Calu3 (cell line): ENCODE measurements around the gene SLC29A4.

DNA sequence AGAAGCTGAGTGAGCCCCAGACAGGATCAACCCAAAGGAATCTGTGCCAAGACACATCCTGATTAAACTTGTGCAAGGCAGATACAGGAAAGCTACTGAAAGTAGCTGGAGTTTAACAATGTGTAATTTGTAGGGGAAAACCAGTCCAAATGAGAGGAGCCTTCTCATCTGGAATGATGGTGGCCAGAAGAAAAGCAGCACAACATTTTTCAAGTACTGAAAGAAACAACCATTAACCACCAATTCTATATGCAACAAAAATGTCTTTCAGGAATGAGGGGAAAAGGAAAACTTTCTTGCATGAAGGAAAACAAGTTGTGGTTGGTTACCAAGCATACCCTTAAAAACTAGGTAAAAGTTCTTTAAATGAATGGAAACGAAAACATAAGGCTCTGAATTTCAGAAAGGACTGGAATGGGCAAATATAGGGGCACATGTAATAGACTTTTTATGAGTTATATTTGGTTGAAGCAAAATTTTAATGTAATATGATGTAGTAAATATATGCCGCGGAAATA, 36.5 kb downstream of the SDK1 start:
- PRO-cap, result no peak

DNA sequence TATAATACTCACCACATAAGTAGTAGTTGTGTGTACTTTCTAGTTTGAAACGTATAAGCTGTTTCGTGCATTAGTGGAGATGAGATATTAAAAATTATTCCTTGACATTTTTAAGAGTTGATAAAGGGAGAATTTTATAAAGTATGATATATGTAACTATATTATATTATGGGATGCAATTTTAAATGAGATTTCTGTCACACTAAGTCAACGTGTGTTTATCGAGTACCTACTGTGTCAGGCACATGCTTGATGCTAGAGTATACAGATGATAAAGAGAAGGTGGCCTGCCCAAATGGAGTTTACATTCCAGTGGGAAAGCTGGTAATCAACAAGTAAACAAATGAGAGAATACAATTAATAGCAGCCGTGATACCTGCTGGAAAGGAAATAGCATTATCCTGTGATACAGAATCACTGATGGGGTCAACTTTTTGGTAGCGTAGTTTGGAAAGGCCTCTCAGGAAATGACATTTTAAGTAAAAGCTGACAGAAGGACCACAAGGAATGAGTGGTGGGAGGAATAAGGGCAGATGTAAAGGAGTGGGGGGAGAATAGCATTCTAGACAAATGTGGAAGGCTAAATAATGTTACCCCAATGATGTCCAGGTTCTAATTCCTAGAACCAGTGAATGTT, 87.7 kb downstream of the SDK1 start:
- PRO-cap, result no peak

GRCh38 chr7:3651072-3651898, 350.2 kb downstream of the SDK1 start:
- PRO-cap, result no peak

- PRO-cap, result no peak
Measured at GRCh38 chr7:3754464-3755409, 453.7 kb downstream of the SDK1 start.

DNA sequence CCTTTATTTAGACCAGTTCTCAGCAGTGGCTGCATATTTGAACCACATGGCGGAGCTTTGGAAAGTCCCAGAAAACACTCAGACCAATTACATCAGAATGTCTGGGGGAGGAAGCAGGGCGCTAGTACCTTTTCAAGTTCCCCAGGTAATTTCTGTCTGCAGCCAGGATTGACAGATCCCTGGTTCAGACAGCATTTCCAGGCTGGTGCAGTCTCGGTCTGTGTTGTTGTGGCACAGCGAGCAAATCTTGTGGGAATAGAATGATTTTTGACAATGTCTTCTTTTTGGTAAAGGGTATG, 561.1 kb downstream of the SDK1 start:
- PRO-cap, result no peak

- PRO-cap, result no peak
Measured at GRCh38 chr7:4631623-4632271, 50.3 kb upstream of the FOXK1 start.

GRCh38 chr7:4742119-4742523, 33.3 kb upstream of the AP5Z1 start:
- PRO-cap, result no peak

DNA sequence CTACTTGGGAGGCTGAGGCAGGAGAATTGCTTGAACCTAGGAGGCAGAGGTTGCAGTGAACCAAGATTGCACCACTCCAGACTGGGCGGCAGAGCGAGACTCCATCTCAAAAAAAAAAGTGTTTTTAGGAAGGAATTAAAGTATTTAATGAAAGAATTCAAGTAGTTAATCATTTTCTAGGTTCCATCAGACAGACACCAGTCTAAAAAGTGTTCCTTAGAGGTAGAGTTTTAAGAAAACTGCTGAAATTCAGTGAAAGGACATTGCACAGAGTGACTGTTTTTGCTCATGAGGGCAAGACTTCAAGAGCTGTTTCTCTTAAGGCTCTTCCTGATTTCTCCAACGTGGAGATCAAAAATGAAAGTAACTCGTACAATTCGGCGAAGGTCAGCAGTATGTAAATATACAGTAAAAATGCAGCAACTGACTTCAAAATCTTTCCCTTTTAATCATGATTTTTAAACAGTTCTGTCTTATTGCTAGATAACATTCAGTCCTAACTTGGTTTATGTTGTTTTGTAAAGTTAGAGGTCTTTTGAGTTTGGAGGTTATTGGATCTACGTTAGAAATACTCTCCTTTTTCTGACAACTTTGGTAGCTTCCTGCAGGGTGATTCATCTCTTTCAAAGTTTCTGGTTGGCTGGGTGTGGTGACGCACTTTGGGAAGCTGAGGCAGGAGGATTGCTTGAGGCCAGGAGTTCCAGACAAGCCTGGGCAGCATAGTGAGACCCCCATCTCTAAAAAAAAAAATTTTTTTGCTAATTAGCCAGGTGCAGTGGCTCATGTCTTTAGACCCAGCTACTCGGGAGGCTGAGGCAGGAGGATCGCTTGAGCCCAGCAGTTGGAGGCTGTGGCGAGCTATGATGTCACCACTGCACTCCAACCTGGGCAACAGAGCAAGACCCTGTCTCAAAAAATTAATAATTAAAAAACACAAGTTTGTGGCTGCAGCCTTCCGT, 29.4 kb upstream of the AP5Z1 start:
- PRO-cap, result bidirectional peak, plus-strand start at position 591 of the sequence, minus-strand start at position 341 of the sequence

GRCh38 chr7:5064071-5065097, 18.7 kb downstream of the RBAK start:
- PRO-cap, result no peak

DNA sequence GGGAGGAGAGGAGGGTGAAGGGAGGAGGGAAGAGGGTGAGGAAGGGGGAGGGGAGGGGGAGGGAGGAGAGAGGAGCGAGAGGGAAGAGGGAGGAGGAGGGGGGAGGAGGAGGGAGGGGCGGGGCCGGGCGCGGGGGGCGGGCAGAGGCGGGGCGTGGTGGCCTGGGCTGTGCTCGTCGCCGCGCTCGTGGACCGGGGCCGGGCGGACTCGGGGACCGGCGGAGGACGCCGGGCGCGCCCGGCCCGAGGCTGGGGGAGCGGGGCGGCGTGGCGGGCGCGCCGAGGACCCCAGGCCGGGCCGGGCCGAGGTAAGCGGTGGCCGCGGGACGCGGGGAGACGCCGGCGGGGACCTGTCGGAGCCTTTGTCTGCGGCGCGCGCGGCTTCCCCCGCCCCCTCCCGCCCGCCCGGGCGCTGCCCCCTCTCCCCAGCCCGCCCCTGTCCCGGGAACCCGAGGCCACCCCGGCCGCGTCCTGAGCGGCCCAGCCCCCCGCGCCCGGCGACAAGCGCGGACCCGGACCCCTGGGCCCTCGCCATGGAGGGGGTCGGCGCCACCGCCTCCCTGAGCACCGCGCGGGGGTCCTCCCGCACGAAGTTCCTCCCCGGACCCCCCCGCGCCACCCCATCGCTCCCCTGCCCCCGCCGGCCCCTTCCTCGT, at the start of gene SLC29A4:
Gene SLC29A4, plus strand, starts transcription at position 168 of the 655 bp plus-strand sequence.
- PRO-cap, result unidirectional peak, plus-strand start at position 143 of the sequence; unidirectional peak, minus-strand start at position 273 of the sequence

DNA sequence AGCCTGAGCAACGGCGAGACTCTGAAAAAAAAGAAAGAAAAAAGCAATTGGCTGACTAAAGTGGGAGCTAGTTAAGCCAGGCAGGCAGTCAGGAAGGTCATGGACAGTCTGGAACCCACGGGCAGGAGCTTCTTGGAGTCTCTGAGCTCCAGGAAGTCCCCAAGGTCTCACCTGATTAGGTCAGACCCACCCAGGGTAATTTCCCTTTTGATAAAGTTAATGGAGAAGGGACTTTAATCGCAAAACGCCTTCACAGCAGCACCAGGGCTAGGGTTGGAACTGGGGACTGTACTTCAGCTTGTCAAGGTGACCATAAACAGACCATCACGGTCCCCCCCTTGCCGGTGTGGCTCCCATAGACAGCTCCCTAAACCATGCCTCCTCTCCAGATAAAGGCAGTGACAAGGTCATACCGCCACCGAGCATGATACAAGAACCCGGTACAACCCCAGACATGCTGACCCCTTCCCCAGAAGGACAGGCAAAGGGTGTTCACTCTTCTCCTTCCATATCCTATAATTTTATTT, 6.7 kb downstream of the SLC29A4 start:
- PRO-cap, result no peak

DNA sequence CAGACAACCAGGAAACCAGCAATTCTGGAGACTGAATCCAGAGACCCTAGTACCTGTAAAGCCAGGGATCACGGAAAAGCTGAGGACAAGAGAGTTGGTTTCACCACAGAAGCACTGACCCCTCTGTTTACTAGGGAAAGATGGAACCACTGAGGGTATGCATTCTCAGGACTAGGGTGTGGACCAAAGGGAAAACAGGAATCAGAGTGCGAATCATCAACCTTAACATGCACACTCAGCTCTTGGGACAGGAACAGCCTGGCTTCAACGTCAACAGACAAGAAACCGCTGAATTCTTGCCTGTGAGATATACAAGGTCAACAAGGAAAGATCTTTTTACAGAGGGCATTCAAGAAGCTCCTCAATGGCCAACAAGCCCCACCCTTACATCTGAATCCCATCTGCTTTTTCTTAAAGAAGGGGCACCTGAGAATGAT, 14.9 kb downstream of the TNRC18 start:
- PRO-cap, result no peak

- PRO-cap, result bidirectional peak, plus-strand start at chr7:5424058, minus-strand start at chr7:5423724; bidirectional peak, plus-strand start at chr7:5424333, minus-strand start at chr7:5424324; bidirectional peak, plus-strand start at chr7:5424671, minus-strand start at chr7:5424448; bidirectional peak, plus-strand start at chr7:5425184, minus-strand start at chr7:5424912
Measured at GRCh38 chr7:5423969-5424949, 625 bp upstream of the TNRC18 start.

DNA sequence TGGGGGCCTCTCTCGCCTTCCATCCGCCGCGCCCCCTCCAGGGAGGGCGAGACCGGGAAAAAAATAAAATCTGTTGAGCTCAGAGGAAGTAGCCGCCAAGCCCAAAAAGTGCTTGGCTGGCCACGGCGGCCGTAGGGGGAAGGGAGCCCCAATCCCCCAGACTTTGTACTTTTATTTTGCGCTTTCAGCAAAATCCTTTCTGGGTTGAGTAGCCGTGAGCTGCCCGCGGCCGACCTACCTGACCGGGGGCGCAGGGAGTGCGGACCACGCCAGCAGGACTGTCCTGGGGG, 1.3 kb upstream of the TNRC18 start:
- PRO-cap, result bidirectional peak, plus-strand start at position 235 of the sequence, minus-strand start outside the sequence

DNA sequence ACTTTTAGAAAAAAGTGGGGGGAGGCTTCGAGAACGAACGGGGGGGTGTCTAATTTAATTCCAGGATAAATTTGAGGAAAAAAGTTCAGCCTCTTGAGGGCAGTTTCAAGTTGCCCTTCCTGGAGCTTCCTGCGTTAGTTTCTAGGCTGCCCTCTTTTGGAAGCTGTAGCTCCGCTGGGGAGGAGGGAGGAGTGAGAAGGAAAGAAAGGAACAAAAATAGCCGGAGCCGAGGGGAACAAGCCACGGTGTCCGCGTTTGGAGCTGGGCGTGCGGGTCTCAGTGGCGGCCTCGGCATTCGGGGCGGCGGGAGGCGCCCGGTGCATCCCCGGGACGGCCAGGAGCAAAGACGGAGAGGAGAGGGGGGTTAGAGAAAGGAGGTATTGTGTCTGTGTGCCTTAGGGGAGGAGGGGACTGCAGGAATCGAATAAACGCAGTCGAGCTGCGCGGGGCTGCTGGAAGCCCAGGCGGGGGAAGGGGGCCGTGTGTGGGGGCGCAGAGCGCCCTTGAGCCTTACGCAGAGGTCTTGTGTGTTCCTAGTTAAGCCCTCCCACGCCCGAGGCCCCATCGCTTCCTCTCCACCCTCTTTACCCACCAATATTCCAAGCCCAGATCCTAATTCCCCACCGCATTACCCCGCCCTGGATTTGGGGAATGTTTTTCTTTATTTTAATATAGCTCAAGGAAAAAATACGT, 2.0 kb upstream of the TNRC18 start:
- PRO-cap, result bidirectional peak, plus-strand start at position 213 of the sequence, minus-strand start at position 348 of the sequence; bidirectional peak, plus-strand start at position 433 of the sequence, minus-strand start at position 413 of the sequence

- PRO-cap, result no peak
Measured at GRCh38 chr7:5512697-5513282, 819 bp downstream of the FBXL18 start.

DNA sequence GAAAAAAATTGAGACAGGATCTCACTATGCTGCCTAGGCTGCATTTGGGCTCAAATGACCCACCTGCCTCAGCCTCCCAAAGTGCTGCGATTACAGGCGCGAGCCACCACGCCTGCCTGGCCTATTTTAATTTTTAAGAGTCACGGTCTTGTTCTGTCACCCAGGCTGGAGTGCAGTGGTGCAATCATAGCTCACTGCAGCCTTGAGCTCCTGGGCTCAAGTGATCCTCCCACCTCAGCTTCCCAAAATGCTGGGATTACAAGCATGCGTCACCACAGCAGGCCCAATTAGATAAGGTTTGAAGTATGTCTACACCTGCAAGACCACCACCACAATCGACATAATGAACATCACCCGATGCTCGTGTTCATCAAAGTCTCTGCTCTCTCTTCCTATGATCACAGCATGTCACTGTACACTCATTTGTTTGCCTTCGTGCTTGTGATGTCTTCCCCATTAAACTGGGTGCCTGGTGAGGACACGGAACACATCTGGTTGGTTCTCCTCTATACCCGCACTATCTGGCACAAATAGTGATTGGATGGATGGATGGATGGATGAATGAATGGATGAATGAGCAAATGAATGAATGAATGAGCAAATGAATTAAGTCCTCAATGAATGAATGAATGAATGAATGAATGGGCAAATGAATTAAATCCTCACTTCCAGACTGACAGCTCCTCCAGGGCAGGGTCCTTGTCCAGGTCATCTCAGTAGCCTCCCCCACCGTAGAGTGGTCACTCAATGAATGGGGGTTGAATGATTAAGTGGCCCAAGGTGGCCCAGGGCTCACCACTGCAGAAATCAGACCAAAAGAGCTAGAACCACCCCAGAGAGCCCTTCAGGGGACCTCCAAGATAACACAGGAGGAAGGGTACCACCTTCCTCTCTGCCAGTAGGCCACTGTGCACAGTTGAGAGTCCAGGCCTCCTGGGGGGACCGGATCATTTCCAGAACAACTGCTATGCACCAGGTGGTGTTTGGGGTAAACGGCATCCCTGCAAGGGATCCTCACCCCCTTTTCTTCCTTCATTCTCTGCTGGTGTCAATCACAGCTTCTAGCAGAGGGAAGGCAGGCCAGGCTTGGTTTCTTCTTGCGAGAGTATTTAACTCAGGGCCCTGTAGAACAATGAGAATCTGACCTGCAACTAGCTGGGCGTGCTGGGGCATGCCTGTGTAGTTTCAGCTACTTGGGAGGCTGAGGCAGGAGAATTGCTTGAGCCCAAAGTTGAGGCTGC, 4.9 kb downstream of the ACTB start:
- PRO-cap, result unidirectional peak, minus-strand start at position 335 of the sequence; unidirectional peak, minus-strand start at position 735 of the sequence

GRCh38 chr7:5558587-5559310, 28.3 kb upstream of the ACTB start:
- PRO-cap, result no peak

DNA sequence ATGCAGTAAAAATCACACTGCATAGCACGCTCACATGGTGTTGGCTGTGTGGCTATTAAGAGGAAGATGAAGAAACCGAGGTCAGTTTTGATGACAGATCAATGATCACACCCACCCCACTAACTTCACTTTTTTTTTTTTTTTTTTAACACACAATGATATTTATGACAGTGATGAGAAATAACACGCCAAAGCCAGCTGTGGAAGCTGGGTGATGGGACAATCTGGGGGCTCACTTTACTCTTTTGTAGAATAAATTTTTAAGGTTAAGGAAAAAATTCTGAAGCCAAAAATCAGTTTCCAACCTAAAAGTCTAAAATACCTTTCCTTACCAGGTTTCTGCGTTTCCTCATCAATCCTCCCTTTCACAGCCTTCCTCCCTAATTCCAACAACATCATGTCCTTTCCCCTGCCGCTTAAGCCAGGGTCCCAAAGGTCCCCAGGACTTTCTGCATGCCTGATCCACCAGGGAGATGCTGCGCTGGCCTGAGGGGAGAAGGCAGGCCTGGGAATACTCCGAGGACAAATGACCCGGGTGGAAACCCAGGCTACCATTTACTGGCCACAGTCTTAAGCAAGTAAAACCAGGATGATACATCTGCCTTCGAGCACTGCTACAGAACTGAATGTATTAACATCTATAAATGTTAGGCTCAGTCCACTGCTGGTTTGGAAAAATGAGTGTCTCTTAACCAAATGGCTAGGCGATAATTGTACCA, 42.7 kb downstream of the FSCN1 start:
- PRO-cap, result no peak

DNA sequence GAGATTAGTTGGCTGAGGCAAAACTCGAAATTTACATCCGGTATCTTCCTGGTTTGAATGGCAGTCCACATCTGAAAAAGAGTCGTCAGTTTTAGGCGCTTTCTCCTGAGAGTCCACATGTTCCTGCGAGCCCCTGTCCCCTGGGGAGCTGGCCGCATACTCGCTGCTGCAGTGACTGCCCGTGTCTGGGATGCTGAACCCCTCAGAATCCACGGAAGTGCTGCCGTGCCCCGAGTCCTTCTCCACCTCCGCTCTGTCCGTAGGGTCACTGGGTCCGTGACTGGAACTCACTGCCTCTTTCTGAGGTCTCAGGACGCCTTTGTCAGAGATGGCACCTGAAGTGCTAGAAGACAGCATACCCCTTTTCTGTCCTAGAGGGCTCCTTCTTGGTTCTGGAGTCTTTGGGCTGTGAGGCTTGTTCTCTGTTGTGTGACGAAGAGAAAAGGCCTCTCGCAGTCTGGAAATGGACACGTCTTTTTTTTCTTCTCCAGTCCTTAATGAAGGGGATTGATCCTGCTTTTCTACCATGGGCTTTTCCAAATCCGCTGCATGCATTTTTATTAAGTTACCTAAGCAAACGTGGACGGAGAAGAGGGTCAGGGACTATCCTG, 16.7 kb upstream of the RSPH10B start:
- PRO-cap, result no peak